Left lobe of liver (tissue), 1 donor: ENCODE measurements around a stretch of chr9.

- PRO-cap = no peak
Observed at GRCh38 chr9:36191642-36192089, 945 bp downstream of the CLTA start.

GRCh38 chr9:37036274-37036936, 2.3 kb upstream of the PAX5 start:
- PRO-cap = no peak

- PRO-cap = no peak
Observed at GRCh38 chr9:37036937-37037631, 3.0 kb upstream of the PAX5 start.

- PRO-cap = no peak
Observed at GRCh38 chr9:37145643-37146813, 25.7 kb downstream of the ZCCHC7 start.

DNA sequence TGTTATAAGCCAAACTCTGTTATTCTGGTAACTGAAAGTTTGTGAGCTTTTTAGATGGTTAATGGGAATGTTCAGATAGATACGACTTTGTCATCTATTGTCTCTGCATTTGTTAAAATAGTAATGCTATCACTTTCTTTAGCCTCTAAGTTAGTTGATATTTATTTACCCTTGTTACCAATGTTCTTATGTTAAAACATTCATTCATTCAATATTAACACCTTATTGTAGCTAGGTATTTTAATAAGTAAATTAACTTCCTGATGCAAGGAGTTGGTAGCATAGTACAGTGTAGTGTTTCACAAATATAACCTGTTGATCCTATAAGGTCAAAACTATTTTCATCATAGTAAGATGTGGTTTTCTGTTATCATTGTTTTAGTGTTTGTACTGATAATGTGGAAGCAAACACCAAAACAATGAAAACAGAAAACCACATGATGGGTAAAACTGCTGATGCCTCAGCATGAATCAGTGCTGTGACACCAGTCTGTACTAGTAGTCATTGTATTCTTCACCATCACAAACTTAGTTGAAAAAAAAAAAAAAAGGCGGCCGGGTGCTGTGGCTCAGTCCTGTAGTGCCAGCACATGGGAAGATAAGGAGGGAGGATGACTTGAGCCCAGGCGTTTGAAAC, 36.4 kb downstream of the ZCCHC7 start:
- PRO-cap = no peak

DNA sequence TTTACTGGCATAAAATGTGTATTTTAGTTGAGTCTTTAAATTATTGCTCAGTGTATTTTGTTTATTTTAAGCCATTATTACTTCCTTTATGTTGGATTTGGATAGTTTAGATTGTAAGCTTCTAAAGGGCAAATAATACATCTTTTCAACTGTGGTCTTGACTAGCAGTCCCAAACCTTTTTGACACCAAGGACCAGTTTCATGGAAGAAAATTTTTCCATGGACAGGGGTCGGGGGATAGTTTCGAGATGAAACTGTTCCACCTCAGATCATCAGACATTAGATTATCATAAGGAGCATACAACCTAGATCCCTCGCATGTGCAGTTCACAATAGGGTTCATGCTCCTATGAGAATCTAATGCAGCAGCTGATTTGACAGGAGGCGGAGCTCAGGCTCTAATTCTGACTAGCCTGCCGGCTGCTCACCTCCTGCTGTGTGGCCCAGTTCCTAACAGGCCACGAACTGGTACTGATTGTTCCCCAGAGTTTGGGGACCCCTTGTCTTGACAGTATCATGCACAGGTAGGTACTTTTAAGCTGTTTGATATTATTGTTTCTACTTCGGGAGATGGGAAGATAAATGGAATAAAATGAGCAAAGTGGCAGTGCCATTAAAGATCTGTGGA, 66.8 kb downstream of the ZCCHC7 start:
- PRO-cap = no peak

DNA sequence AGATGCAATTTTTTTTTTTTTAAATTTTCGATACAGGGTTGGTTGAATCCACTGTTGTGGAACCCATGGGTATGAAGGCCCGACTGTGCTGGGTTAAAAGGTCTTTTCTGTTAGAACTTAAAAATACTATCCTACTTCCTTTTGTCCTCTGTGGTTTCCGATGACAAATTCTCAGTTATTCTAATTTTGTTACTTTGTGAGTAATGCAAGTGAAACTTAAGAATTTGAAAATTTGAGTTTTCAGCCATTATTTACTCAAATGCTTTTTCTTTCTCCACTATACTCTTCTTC, 67.3 kb downstream of the ZCCHC7 start:
- PRO-cap = no peak

- PRO-cap = no peak
Observed at GRCh38 chr9:37251491-37251941, 131.1 kb downstream of the ZCCHC7 start.

GRCh38 chr9:37341197-37342309, 80.9 kb upstream of the GRHPR start:
- PRO-cap = no peak

DNA sequence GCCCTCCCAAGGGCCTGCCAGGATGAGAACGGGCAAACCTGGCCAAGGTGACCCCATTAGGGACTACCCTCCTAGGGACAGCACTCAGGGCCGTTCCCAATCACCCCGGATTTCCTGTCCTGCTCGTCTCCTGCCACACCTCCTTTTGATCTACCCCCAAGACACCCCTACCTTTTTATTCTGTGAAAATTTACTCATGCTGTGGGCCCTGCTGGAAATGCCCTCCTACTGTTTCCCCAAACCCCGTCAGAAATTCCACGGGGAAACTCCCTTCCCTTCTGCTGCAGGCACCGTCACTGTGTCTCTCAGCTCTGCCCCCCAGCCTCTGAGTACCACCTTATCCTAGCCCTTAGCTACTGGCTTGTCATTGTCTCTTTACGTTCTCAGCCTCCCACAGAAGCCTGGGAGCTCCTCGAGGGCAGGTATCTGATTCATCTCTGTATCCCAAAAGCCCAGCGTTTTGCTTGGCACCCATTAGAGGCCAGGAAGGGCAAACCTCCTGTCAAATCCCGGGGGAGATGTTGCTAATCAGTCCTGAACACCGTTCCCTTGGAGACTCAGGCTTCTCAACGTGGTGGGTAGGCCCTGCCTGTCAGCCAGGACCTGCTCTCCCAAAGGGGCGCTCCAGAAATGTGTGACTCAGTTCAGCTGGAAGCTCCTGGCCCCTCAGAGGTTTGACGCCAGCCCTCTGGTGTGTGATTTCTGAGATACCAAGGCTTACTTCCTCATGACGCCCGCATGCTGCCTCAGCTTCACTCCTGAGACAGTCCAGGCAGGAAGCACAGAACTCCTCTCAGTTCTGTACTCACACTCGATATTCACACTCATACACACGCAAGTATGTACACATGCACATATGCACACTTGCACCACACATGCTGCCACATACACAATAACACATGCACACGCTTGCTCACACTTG, 50.7 kb upstream of the GRHPR start:
- PRO-cap = no peak

DNA sequence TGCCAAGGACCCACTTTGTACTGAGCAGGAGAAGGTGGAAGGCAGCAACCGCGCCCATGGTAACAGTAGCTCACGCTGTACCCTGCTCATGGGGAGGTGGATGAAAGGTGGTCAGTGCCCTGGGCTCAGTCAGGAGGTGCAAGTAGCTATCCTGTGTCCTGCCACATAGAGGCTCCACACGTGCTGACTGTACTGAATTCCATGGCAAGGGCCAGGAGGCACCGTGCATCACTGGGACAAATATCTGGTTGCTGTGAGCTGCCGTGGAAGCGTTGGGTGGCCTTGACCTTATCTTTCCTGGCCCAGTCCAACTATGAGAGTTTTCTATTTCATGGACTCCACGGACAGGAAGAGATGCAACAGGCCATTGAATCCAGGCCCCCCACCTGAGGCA, 1.6 kb downstream of the GRHPR start:
- PRO-cap = bidirectional peak, plus-strand start at position 202 of the sequence, minus-strand start at position 167 of the sequence

- PRO-cap = bidirectional peak, plus-strand start at chr9:37429897, minus-strand start at chr9:37429780
Observed at GRCh38 chr9:37429474-37430396, 7.2 kb downstream of the GRHPR start.

- PRO-cap = no peak
Observed at GRCh38 chr9:37436512-37437483, 14.3 kb downstream of the GRHPR start.

- PRO-cap = no peak
Observed at GRCh38 chr9:37761814-37762224, 8.2 kb downstream of the TRMT10B start.

DNA sequence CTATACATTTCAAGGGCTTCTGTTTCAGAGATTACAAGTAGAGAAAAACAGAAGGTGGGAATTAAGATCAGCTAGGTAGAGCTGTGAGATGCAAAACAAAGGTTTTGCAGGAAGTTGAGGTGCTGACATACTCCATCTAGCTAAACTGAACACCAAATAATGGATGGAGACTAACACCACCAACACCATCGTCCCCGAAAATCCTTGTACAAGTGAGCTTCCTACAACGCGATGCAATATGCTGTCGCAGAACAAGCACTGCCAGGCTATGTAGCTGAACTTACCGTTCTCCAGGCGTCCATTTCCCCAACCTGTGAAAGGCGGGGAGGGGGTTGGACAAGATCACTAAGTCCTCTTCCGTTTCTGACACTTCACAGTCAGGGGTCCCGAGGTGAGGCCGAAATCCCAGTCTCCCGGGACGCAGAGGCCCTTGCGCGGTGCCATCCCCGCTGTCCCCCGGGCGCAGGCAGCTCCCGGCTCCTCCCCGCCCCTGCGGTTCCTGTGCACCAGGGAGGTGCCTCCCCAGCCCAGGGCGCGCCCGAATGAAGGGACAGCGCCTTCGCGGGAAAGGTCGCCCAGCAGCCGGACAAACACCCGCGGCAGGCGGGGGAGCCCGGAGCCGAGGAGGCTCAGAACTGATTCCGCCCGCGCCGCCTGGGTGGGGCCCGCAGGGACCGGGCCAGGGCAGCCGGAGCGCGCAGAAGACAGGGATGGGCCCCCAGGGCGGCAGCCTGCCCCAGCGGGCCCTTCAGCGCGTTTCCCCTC, 498 bp downstream of the SLC25A51 start:
- PRO-cap = no peak

DNA sequence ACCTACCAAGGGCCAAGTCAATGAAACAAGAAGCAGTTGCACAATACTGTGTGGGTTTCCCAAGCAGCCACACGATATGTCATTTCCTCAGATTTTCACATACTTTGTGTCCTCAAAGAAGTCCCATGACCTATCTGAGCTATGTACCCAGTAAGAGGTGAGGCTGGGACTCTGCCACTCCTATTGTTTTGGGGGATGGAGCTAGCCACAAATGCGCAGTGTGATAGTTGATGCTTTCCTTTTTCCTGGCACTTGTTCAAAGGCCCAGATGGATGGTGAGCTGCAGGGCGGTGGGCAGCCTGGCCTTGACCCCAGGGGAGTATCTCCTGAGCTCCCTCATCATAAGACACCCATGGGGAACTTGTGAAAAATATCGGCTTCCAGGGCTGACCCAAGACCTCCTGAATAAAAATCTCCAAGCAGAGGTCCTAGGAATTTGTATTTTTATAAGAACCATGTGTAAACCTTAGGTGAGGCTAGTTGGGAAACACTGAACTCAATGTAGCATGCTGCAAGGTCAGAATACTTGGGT, 4.9 kb upstream of the SLC25A51 start:
- PRO-cap = no peak

DNA sequence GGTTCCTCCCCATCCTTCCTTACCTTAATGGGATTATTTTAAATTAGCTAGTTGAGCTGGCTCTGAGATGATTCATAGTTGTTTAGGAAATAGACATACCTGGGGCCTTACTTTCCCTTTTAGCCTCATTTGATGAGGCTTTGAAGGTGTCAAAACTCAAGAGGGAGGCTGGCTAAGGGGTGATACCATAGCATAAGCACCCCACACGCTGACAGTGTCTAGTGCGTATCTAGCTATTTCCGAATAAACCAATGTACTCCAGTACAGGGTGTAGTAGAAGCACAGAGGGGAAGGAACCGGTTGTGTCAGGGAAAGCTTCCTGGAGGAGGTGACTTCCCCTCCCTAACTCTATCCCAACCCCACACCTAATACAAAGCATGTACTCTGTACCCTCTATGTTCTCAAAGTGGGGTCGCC, 63.3 kb upstream of the SLC25A51 start:
- PRO-cap = no peak

GRCh38 chr9:37993747-37994371, 75.2 kb downstream of the SHB start:
- PRO-cap = no peak

GRCh38 chr9:38004908-38005314, 64.1 kb downstream of the SHB start:
- PRO-cap = no peak

- PRO-cap = no peak
Observed at GRCh38 chr9:38024267-38024925, 44.6 kb downstream of the SHB start.